Vagina (tissue), 1 donor: ENCODE measurements around a stretch of chr10.

GRCh38 chr10:124743150-124743808 is 899 bp downstream of the FAM53B start:
- PRO-cap: unidirectional peak, plus-strand start at chr10:124743474
- RAMPAGE, long total RNA: no peak

DNA sequence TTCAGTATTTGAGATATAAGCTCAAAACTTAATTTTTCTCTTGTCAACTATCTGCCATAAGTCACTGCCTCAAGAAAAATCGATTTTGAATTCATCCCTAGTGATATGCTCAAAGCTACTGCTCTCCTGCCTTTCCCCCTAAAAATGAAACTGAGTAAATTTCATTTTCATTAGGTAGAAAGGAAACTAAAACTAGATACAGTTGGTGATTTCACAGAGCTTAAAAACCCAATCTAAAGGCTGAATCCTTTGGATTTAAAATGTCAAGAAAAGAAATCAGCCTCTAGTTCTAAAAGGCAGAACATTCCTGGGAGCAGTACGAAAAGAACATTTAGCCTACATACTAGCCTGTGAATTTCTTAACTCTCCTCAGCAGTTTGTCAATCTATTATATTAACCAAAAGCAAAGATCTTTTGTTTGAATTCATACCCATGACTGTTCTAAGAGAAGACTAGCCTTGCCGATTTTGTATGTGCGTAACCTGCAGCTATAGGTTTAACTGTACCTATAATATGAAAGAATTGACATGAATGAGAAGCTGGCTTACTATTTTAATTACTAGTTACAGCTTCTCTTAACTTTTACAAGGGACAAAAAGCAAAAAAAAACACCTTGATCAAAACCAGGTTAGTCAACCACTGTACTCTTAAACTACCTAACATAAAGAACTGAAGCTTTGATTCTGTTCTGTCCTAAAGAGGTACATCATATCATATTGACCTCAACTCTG is 5.0 kb upstream of the FAM53B start:
- PRO-cap: no peak
- RAMPAGE, long total RNA: no peak

DNA sequence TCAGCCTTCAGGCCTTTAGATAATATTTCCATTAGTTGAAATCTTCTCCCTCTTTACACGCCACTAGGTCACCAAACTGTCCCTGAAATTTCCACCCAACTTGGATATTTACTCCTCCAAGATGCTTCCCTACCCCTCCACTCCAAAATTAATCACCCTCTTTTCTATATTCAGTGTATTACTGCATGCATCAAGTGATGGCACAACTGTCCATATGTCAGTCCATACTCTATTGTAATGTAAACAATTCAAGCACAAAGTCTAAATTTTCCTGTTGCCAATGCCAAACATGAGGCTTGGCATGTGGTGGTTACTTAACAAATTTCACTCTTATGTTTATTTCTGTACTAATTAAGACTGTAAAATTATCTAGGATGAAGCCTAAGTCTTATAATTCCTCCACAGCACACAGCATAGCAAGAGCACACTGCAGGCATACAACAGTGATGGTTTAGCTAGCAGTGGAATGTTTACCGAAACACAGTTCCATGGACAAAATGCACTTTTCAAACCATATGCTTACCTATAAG is 3.5 kb downstream of the EEF1AKMT2 start:
- PRO-cap: no peak
- RAMPAGE, long total RNA: start-site peak on the minus strand centred at position 346 of the sequence, 404 bp wide, 34 reads

DNA sequence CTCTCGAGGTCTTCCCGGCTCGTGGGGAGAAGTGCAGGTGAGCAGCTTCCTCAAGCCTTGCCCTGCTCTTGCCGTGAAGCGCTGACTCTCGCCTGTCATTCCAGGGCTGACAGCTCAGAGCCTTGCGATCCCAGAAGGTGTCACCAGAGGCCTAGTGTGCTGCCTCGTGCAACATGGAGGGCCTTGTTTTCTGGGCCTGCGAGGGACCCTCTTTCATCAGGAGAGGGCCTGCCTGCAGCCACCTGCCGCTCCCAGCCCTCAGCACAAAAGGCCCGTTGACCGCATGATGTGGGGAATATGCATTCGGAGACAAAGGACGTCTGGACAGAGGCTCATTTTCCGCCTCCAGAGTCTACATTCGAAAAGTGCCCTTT is 27.3 kb downstream of the CTBP2 start:
- PRO-cap: no peak
- RAMPAGE, long total RNA: no peak

DNA sequence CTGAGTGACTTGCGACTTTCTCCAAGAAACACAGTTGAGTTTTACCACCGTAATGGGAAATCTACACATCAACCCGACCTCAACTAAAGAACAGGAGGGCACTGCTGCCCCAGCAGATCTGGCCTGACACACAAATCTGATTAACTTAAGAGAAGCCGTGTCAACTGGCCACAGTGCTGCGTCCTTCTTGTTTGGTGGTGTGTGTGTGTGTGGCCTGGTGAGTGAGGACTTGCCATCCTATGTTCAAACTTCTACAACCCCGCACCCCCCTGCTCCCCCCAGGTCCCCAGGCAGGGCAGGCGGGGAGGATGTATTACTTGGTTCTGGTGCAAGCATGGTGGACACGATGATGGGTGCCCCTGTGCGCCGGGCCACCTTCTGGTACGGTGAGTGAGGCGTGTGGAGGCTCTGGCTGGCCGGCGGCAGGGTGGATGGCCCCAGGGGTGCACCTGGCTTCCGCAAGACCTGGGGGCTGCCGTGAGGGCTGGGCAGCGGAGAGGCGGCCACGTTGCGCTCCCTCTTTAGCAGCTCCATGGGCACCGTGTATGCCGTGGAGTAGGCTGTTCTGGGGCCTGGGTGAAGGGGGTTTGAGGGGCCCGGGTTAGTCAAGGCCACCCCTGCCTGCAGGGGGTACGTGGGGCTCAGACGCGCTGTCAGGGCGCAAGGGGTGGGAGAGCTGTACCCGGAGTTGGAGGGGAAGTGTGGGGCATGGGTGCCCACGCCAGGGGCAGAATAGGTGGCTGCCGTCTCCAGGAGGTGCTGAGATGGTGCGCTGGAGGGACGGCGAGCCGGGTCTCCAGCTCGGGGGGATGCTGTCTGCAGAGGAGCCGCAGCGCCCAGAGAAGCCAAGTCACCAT is 1.9 kb downstream of the CTBP2 start:
- PRO-cap: no peak
- RAMPAGE, long total RNA: no peak

GRCh38 chr10:125099054-125100033 is 71.5 kb upstream of the CTBP2 start:
- PRO-cap: no peak
- RAMPAGE, long total RNA: no peak

- PRO-cap: no peak
- RAMPAGE, long total RNA: start-site peak on the minus strand at chr10:125106074-125106179, 21 reads; start-site peak on the minus strand at chr10:125106371-125106407, 6 reads
Observed at GRCh38 chr10:125105789-125106440, 78.0 kb upstream of the CTBP2 start.

DNA sequence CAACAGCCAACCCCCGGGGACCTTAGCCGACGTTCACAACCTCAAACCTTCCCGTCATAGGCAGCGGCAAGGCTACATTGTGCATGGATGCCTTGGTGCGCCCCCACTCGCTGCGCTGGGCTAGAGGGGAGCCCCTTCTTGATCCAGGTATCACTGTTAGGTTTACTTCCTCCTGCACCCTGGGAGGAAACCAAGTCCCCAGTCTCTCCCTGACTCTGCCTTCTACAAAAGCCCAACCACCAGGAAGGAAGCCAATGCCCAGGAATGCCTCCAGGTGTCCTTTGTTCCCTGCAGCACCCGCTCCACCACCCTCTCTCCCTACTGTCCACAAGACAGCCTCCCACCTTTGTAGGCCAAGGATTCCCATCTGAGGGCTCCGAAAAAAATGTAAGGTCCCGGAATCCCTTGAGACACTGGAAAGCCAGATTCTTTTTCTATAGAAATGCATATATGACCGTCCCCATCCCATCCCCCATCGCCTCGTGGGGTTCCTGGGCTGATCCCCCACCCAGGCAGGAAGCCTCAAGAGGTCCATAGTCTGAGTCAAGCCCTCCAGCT is 107.2 kb upstream of the CTBP2 start:
- PRO-cap: no peak
- RAMPAGE, long total RNA: no peak

GRCh38 chr10:125160077-125160783 is 132.4 kb upstream of the CTBP2 start:
- PRO-cap: bidirectional peak, plus-strand start at chr10:125160229, minus-strand start at chr10:125160219; bidirectional peak, plus-strand start at chr10:125160732, minus-strand start at chr10:125160384
- RAMPAGE, long total RNA: start-site peak on the minus strand at chr10:125160353-125160405, 62 reads

DNA sequence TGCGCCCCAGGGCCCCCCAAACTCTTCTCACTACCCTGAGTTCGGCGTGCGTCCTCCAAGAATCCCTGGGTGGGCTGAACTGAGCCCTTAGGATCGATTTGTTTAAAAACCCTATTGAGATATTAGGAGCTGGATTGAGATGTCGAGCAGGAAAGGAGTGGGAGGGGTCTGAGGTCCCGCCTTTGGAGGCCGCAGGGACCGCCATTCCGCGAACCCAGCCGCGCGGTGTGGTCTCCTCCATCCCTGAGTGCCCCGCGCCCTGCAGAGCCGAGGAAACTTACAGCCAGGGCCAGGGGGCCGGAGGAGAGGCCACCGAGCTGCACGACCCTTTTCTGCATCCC is 134.1 kb upstream of the CTBP2 start:
- PRO-cap: no peak
- RAMPAGE, long total RNA: no peak

- PRO-cap: no peak
- RAMPAGE, long total RNA: no peak
Observed at GRCh38 chr10:125710188-125710637, 9.3 kb upstream of the EDRF1 start.

DNA sequence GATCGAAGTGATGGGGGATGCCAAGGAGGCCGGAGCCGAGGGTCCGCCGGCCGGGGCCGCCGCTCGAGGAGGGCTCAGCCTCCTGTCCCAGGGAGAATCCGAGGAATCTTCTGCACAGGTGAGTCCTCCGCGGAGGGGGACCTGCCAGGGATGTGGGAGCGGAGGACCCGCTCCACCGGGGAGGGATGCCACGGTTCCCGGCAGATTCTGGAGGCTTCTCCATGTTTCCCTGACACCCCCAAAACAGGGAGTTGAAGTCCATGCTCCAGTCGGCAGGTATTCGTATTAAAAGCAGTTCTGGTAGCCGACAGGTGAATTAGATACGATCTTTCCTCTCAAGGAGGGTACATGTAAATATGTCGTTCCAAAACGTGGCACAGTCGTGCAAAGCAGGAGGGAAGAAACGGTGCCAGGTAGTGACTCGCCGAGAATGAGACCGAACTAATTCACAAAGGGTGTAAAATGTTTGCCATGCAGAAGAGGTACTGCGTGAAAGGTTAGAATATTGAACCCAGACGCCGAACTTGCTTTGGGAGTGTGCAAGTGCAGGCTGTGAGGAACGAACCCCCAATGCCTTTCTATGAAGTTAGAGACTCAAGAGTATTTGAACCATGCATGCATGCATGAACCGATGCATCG is 408 bp downstream of the EDRF1 start:
- PRO-cap: no peak
- RAMPAGE, long total RNA: no peak

DNA sequence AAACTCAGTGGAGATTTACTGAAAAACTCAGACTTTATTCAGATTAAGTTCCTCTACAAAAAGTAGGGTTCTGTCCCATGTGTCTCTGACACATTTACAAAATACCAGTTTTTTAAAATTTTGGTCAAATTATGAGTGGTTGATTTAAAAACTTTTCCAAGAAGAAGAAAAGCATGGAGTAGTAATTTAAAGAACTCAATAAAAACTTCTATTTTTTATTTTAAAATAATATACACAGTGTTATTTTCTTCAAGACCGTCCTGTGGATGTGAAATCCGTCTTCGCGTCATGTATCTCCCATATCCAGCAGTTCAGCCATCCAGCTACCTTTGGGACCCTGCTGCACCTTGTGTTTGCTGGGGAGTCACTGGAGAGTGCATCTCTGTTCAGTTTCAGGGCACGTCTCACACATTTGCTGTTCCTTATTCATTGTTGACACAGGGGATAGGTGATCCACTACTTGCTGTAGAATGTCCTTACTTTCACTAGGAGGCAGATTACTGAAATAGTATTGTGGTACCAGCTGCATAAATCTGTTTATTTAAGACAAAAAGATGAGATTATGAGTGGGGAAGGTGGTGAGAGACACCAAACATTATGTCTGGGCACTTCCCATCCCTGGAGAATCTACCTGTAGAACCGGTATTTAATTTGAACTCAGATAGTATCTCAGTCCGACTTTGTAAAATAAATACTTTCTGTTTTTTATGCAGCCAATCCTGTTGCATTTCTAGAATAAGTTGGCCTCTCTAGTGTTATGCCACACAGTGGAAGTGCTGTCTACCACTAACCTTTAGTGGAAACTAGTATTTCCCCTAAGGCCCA is 13.2 kb downstream of the BCCIP start:
- PRO-cap: no peak
- RAMPAGE, long total RNA: no peak

DNA sequence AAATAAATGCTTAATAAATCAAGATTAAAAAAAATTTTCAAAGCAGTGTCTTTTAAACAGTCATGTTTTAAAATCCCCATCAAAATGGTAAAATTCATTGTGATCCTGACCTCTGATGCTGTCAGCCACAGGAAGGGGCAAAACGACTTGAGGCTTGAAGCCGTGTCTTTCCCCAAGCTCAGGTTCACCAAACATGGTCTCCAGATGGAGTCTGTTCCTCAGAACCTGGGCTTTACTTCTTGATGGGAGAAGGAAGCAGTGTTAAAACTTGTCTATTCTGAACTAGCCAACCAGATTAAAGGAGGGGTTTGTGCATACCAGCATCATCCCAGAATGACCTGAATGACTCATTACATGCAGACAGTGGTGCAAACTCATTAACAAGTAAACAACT is 6.6 kb downstream of the FANK1 start:
- PRO-cap: no peak
- RAMPAGE, long total RNA: no peak

DNA sequence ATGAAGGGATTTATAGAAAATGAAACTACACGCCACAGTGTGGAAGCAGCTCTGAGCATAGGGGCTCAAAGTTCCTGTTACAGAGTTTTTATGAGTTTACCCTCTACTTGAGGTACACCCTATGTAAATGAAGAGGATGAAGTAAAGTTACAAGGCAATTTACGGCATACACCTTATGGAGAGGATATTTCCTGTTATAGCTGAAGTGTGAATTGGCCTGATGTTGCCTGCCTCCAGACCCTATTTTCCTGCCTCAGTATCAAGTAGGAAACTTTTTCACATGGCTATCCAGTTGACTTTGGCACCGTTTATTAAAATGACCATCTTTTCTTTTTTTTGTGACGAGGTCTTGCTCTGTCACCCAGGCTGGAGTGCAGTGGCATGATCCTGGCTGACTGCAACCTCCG is 33.4 kb downstream of the FANK1 start:
- PRO-cap: no peak
- RAMPAGE, long total RNA: no peak

DNA sequence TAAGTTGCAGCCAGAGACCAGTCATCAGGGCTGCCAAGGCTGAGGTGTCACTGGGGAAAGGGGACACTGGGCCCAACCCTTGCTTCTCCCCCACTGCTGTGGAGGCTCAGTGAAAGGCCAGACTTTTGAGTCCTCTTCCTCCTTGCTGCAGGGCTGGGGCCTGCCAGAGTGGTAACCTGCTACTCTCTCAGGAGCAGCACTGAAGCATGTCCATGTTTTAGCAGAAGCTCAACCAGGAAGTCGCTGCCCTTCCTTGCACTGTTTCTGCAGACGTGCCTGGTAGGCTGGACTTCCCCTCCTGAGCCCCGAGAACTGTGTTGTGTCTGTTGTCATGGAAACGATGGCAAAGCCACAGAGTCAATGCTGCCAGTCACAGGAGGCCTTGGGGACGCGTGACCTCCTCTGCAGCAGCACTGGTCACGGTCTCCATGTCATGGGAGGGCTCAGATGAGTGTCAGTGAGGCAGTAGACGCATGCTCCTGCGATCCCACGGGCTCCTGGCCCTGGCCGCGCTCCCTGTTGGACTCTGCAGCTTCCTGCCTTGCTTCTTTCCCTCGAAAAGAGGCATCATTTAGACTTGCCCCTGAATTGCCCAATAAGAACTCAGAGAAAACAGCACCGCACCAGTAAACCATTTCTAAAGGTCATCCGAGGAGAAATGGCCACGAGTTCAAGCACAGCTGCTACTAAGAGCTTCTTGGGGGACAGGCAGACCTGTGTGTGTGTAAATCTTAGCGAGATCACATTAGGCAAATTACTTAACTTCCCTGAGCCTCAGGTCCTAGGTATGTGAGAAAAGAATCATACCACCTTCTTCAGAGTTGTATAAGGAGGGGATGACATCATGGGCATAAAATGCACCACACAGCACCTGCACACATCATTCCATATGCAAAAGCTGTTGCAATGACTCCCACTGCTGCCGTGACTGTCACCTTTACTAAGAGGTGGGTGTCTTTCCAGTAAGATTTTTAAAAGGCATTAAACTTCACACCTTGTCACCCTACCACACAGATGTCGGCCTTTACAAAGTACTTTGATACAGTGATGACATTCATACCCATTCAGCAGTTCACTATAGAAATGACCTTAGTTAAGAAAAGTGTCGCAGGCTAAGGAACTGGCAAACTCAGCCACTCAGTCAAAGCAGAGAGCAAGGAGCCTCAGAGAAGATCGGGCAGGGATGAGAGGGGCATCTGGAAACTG is 145.7 kb downstream of the FANK1 start:
- PRO-cap: bidirectional peak, plus-strand start at position 446 of the sequence, minus-strand start at position 242 of the sequence
- RAMPAGE, long total RNA: start-site peak on the minus strand centred at position 291 of the sequence, 711 bp wide, 6 reads

DNA sequence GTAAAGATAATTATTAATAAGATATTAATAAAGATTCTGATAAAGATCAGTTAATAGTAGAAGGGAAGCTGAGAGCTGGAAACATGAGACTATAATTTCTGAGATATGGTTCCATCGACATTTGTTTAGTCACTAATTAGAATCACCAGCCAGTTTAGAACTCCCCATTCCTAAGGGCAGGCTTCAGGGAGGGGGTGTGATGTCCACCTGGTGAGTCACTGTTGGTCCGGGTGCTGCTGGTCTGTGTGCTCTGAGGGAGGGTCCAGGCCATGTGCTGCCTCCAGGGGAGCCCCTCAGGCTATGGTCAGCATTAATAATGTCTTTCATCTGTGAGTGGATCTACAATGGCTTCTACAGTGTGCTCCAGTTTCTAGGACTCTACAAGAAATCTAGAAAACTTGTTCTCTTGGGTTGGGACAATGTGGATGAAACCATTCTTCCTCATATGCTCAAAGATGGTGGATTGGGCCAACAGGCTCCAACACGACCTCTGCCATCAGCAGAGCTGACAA is 115.7 kb downstream of the ADAM12 start:
- PRO-cap: no peak
- RAMPAGE, long total RNA: no peak

GRCh38 chr10:127145085-127145483 is 51.3 kb downstream of the INSYN2A start:
- PRO-cap: no peak
- RAMPAGE, long total RNA: no peak

DNA sequence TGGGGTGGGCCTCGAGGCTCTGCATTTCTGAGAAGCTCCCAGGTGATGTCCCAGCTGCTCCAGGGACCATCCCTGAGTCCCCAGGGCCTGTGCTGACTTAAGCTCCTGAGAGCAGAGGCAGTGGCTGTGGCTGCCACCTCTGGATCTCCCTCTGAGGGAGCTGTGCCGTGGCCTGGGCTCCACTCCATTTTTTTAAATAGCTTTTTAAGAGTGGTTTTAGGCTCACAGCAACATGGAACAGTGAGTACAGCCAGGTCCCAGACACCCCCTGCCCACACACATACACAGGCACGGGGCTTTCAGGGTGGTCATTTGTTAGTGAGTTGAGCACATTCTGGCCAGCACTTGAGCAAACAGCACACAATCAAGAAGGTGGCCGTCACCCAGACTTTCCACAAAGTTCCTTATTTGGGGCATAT is 156.8 kb upstream of the NPS start:
- PRO-cap: unidirectional peak, minus-strand start at position 153 of the sequence
- RAMPAGE, long total RNA: no peak

DNA sequence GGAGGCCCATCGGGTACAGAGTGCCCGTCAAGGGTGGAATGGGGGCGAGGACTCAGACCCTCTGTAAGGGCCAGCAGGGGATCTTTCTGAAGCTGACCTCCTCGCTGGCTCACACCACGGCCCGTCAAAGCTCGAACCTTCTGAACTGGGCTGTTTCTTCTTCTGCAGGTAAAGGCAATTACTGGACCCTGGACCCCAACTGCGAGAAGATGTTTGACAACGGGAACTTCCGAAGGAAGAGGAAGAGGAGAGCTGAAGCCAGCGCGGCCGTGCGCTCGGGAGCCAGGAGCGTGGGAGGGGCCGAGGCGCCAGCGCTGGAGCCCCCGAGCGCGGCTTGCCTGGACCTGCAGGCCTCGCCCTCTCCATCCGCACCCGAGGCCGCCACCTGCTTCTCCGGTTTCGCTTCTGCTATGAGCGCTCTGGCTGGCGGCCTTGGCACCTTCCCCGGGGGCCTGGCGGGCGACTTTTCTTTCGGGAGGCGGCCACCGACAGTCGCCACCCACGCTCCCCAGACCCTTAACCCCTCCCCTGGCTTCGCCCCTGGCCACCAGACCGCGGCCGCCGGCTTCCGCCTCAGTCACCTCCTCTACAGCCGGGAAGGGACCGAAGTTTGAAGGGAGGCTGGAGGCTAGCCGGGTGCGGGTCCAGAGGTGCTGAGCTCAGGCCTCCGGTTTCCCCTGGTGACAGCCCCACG is 1.5 kb downstream of the FOXI2 start:
- PRO-cap: no peak
- RAMPAGE, long total RNA: no peak